Bronchus fibroblast of lung (primary cell): ENCODE measurements around a stretch of chr7.

DNA sequence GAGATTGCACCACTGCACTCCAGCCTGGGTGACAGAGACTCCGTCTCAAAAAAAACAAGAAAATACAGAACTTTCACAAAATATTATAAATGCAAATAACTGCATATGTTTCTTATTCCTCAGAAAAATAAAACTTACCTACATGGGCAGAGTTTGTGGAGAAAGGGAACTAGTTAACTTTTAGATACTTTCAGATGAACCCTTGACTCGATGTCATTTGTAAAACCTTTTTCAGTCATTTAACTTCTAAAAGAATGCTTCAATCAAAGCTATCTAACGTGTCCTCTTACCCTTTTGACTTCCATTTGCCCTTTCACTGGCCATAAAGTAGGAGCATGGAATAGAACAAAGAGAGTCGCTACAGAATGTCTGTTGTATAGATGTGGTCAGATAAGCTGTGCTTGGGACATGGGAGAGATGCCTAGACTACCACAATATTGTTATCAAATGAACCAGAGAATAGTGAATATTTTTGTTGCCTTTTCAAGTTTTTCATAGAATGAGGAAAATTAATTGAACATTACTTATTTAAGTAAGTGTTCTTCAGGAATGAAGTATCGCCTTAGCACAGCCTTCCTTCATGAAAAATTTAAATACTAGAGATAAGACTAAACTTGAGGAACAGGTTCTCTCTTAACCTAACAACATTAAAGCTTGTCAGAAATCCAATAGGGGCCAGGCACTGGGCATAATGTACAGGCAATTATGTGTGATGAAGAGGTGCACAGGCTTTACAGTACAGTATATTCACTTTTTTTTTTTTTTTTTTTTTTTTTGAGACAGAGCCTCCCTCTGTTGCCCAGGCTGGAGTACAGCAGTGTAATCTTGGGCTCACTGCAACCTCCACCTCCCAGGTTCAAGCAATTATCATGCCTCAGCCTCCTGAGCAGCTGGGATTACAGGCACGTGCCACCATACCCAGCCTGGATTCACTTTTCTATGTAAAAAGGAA lies 7.6 kb upstream of the KMT2E start:
- RAMPAGE, long total RNA = no peak

GRCh38 chr7:105017104-105017492 lies 3.1 kb downstream of the KMT2E start:
- RAMPAGE, long total RNA = no peak

GRCh38 chr7:105095687-105096152 lies 81.7 kb downstream of the KMT2E start:
- RAMPAGE, long total RNA = no peak

DNA sequence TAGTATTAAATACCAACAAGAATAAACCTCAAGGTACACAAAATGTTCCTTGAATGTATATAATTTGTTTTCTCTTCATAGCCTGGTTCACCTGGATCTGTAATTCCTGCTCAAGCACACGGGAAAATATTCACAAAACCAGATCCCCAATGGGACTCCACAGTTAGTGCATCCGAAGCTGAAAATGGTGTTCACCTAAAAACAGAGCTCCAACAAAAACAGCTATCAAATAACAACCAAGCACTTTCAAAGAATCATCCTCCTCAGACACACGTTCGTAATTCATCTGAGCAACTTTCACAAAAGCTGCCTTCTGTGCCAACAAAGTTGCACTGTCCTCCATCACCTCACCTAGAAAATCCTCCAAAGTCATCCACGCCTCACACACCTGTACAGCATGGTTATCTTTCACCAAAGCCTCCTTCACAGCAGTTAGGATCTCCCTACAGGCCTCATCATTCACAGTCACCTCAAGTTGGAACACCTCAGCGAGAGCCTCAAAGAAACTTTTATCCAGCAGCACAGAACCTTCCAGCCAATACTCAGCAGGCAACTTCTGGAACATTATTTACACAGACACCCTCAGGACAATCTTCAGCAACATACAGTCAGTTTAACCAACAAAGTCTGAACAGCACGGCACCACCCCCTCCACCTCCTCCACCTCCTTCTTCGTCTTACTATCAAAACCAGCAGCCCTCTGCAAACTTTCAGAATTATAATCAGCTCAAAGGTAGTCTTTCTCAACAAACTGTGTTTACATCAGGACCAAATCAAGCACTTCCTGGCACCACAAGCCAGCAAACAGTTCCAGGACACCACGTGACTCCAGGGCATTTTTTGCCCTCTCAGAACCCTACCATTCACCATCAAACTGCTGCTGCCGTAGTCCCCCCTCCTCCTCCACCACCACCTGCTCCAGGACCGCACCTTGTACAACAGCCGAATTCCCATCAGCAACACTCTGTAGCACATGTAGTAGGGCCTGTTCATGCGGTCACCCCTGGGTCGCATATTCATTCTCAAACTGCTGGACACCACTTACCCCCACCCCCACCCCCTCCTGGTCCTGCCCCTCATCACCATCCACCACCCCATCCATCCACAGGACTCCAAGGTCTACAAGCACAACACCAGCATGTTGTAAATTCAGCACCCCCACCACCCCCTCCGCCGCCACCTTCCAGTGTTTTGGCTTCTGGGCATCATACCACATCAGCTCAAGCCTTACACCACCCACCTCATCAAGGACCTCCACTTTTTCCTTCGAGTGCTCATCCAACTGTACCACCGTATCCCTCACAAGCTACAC lies 98.2 kb downstream of the KMT2E start:
- RAMPAGE, long total RNA = no peak

DNA sequence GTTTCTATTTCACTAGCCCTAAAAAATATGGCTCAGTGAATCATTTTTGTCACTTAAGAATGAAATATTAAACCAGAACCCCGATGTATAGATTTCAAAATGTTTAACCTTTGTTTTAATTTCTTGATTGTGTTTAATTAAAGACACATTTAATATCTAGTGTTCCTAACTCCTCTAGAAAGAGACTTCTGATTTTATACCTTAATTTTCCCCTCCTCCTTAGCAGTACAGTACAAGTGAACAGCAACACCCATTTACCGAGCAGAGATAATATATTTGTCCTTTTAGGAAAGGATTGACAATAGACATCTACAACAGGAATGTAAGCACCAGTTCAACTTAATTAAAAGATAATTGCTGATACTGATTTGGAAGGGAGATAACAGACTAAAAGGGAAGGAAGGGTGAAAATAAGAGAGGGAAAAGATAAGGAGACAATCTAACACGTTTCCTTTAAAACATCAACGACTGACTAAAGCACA lies 119.4 kb downstream of the SRPK2 start:
- RAMPAGE, long total RNA = no peak

DNA sequence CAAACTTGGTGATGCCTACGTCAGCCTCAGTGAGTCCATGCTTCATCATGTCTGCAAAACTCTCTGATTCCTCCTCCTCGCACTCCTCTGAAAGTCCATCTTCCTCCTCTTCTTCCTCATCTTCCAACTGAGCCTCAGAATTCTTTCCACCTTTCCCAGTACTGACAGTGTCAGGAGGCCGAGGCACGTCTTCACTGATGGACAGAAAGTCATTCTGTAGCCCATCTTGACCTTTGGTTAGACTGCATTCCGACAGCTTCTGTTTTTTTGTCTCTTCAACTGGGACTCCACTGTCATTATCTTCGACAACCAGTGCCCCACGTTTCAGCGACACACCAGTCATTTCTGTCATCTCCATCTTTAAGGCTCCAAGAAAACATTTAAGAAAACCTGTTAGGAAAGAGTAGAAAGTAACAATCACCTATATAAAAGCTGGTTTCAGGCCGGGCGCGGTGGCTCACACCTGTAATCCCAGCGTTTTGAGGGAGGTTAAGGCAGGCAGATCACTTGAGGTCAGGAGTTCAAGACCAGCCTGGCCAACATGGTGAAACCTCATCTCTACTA lies 13.8 kb downstream of the PUS7 start:
- RAMPAGE, long total RNA = no peak

DNA sequence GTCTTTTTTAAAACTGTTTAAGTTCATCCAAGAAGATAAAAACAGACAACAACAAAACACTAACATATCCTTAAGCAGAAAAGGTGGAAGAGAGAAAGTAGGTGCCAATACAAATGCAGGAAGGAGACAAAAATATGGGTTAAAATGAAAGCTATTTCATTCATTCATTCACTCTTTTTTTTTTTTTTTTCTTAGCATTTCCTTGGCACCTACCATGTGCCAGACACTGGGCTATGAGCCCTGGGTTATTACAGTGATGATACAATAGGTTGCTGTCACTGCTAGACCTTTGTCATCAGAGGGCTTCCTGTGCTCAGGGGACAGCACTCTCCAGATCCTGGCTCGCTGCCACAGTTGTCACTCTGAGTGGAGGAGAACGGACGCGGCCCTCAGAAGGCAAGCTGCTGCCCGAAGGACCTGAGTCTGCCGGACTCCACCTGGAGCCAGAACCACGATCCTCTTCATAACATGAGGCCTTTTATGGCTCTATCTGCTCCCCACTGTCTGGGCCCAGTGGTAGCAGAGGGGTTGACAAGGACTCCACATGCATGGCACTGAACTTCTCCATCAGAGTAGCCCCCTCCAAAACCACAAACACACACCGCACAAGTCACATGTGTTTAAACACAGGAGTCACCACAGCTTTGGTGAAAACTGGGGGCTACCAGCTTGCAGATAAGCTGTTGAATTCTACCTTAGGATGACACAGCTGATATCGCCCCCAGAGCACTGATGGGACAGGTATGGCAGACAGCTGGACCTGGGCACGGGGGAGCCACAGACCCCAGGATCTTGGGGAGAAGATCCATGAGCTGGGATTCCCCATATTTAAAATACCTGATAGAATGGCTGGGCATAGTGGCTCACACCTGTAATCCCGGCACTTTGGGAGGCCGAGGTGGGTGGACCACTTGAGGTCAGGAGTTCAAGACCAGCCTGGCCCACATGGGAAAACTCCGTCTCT lies 94.7 kb upstream of the EFCAB10 start:
- RAMPAGE, long total RNA = no peak

GRCh38 chr7:105748131-105748421 lies 128.3 kb downstream of the ATXN7L1 start:
- RAMPAGE, long total RNA = no peak

DNA sequence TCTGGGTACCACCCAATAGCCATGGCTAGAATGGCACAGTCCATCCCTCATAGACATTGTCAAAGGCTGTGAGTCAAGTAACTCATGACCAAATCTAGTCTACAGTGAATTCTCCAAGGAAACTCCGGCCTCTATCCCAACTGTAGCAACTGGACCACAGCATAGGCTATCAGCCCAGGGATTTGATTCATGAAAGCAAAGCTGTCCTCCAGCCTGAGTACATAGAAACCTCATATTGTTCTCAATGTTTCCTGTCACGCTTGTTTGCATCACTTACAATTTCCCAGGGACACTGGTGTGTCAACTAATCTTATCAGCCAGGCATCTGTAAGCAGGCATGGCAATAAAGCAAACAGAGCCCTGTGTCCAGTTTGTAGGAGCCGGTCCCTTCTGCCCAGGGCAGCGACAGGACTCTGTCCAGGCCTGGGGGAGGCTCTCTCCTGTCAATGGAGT lies 23.0 kb upstream of the CDHR3 start:
- RAMPAGE, long total RNA = no peak

DNA sequence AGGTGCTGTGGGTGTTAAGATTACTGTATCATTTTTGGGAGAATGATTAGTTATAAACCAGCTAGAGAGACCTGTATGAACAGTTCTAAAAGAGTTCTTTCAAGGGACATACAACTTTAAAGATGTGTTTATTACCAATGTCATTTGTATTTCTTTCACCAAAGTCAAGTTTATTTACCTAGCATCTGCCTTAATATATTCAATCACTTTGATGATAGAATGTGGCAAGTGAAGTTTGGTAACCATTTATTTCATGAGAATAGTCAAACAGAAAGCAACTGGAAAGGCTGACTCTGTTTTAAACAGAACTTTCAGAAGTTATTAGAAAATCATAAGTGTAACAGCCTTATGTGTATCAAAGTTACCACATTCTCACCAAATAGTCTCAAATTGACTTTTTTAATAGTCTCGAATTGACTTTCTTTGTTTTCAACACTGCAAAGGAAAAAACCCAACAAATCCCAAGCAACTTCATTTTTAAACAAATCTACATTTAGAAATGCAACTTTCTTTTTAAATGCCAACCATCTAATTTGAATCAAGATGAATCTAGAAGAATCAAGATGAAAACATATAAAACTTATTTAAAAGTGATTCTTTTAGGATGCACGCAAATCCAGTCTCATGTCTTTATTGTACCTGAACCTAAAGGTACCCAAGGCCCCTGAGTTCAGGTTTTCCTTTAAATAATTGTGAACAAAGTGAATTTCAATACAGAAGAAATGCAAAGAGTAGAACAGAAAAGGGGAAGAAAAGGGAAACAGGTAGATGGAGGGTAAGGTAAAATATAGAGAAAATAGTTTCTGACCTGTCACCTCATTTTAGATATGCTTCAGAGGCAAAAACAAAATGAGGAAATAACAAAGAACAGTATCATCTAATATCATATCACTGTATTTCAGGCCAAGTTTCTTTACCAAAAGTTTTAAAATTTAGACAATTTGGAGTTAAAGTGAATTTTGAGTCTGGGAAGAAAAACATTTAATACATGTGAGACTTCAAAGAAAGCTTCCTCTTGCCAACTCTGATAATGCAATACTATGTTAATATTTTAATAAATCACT lies 29.4 kb downstream of the NAMPT start:
- RAMPAGE, long total RNA = no peak

DNA sequence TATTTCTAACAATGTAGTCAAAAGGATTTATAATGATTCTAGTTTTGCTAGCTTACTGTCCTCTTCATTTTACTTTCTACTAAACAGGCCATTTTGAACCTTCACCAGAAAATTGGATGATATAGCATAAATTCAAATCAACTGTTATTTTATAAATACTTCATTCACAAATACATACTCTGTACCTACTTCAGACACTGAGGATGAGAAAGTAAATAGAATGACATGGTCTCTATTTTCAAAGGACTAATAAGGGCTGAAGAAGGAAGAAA lies 5.4 kb downstream of the NAMPT start:
- RAMPAGE, long total RNA = no peak

DNA sequence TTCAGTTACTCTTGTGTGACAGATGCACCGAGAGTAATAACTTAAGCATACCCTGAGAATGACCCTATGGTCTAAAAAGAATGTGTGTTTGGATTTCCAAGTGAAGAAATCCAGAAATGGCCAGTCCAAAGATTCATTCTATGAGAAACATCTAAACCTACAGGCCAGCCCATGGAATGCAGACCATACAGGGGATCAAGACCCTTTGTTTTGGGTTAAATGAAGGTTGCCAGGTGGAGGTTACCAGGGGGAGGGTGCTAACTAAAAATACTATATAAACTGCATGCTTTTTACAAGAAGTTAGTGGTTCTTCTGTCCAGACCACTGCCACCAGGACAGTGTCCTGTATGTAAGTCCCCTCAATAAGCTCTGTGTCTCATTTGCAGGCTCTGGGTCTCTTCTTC lies 134.0 kb upstream of the NAMPT start:
- RAMPAGE, long total RNA = no peak

GRCh38 chr7:106420731-106421293 lies 136.0 kb upstream of the NAMPT start:
- RAMPAGE, long total RNA = no peak

DNA sequence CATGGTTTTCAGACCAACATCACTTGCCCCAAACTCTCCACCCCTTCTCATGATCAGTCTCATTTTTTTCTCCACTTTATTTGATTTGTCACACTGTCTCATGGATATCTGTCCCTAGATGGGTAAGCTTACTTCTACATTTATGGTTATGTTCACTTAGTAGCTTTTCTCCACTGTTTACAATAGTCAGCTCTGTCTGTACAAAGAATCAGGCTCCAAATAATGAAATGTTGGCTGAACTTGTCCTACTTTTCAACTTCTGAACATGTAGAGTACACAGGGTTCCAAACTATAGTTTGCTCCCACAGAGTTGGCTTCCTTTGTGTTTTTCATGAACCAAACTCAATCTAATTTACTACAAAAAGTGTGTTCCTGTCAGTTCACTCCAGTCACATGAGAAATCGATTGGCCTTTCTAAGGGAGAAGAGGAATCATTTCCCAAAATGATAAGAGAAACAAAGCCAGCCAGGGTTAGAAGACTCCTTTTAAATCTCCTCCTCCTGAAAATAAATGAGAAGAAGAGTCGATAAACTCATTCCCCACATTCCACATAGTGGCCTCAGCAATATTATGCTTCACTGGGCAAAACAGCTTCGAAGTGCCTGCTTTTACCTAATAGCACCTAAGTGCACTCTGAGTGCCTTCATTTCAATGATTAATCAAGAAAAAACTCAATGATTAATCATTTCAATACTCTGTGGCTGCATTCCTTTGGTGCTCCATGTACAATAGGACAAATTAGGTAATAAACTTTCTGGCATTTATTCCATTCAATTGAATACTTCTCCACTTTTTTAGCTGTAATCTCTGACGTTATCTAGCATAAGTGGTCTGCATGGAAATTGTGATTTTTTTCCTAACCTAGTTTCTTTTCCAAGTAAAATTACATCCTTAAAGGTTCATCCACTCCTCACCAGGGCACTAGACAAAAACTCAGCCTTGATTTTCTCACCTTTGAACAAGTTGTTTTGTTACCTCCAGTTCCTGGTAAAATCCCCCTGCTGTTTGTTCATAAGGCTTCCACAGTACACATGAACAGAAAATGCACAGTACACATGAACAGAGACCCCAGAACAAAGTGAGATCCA lies 174.7 kb downstream of the CCDC71L start:
- RAMPAGE, long total RNA = no peak

GRCh38 chr7:106661365-106661607 lies 328 bp upstream of the CCDC71L start:
- RAMPAGE, long total RNA = no peak

- RAMPAGE, long total RNA = no peak
Measured at GRCh38 chr7:106718162-106718698, 57.3 kb upstream of the CCDC71L start.

- RAMPAGE, long total RNA = no peak
Measured at GRCh38 chr7:106767935-106768799, 96.9 kb upstream of the PIK3CG start.

DNA sequence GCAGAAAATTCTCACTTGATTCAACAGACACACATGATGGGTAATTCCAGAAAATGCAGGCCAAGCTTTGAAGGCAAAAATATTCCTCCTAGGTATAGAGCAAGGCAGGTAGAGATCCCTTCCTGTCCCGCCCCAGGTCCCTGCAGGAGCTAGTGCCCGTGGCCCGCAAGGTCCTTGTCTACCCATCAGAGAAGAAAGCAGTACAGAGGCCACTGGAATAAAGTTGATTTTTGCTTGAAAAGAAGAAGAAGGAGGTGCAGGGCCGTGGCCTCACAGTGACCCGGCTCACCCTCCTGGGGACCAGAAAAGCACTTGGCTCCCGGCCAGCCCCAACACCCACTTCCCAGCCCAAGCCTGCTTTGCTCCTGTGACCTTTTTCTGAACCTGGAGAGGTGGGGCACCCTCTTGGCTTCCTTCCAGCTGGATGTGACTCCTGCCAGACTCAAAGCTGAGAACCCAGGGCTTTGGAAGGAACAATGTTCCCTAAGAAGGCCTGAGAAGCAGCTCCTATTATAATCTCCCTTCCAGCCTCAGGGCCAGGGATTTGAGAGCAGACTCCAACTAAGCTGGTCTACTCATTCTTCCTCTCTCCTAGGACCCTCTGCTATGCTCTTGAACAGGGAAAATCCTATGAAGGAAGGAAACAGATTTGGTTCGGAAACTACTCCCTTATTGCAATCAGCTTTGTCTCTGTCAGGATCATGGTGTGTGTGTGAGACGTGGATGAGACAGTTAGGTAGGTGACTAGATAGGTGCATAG lies 6.1 kb upstream of the PIK3CG start:
- RAMPAGE, long total RNA = no peak

DNA sequence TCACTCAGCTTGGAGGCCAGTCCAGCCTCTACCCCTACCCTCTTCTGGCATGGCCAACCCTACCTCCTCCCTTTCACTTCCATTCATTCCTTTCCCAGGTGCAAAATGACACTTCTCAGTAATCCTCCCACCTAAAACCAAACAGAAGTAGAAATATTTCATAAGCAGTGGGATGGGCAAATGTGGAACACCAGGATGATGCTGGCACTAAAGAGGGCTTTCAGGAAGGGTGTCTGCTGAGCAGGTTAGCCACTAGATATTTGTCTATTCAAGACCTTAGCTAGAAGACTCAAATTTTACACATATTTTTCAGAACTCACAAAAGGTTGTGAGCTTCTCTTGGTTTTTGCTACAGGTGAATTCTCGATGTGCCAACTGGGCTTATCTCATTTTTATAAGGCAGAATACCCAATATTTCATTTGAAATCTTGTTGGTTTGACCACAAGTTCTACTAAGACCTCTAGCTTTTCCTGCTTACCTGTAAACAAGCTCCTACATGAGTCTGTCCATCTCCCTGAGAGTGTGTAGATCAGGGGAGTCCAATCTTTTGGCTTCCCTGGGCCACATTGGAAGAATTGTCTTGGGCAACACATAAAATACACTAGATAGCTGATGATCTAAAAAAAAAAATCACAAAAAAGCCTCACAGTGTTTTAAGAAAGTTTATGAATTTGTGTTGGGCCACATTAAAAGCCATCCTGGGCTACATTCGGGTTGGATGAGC lies 21.5 kb downstream of the PIK3CG start:
- RAMPAGE, long total RNA = no peak

- RAMPAGE, long total RNA = no peak
Measured at GRCh38 chr7:106892457-106893117, 27.5 kb downstream of the PIK3CG start.